Hair follicle dermal papilla cell (primary cell): ENCODE measurements around a stretch of chr1.

DNA sequence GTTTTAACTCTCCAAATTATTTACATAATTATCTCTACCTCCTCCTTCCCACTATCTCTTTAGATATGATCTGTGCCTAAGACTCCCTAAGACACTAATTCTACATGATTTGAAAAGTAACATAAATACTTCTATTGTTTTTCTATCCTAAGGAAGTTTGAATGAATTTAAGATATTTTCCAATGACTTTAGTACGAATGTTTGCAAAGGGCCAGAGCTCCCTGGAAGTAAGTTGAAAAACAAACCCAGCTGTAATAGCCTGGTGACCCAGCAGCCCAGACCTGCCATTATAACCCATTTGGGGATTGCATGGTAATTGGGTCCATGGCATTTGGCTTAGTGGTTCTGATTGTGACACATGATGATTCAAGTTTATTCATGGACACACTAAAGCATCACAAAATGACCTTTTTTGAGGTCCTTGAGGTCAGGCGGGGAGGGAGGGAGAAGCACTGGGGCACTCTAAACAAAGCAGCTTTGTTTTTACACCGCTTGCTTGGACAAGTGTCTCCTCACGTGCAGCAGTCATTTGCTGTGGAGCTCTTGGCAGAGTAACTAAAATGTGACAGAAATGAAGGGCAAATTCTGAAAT lies 241.1 kb upstream of the SGIP1 start:
- CAGE, long polyA plus RNA: no peak

GRCh38 chr1:66342745-66343068 lies 191.2 kb upstream of the SGIP1 start:
- CAGE, long polyA plus RNA: no peak

- CAGE, long polyA plus RNA: no peak
Observed at GRCh38 chr1:66367572-66368109, 166.3 kb upstream of the SGIP1 start.

DNA sequence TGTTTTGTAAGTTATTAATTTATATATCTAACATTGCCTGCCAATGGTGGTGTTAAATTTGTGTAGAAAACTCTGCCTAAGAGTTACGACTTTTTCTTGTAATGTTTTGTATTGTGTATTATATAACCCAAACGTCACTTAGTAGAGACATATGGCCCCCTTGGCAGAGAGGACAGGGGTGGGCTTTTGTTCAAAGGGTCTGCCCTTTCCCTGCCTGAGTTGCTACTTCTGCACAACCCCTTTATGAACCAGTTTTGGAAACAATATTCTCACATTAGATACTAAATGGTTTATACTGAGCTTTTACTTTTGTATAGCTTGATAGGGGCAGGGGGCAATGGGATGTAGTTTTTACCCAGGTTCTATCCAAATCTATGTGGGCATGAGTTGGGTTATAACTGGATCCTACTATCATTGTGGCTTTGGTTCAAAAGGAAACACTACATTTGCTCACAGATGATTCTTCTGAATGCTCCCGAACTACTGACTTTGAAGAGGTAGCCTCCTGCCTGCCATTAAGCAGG lies 160.2 kb upstream of the SGIP1 start:
- CAGE, long polyA plus RNA: no peak

- CAGE, long polyA plus RNA: no peak
Observed at GRCh38 chr1:66396027-66396898, 137.7 kb upstream of the SGIP1 start.

DNA sequence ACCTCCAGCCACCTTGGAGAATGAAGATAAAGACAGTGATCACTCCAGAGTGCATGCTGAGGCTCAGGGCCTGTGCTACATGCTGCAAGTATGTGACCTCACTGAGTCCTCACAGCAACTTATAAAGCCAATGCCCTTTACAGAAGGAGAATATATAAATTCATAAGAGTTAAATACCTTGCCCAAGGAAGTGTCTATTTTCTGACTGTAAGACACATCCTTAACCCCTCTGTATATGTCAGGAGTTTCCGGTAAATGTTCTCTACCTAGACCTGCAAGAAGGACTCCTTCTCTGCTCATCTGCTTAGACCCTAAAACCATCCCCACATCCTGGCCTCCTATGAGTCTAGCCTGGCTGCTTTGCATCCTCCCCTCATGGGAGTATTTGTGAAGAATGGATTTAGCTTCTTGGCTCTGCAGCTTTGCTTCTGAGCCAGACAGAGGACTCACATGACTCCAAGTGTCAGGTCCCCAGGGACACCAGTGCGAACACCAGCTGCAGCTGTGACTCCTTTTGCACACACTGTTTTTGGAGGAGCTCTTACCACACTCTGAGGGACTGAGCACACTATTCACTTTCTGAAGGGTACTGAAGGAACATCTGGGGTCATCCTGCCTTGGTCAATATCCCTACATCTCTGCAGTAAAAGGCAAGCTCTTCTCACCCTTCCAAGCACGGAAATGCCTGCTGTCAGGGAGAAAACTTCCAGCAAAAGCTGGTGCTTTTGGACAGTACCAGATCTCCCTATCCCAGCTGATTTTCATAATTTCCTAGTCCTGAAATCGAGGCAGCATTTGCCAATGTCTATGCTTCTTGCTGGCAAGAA lies 131.8 kb upstream of the SGIP1 start:
- CAGE, long polyA plus RNA: no peak

DNA sequence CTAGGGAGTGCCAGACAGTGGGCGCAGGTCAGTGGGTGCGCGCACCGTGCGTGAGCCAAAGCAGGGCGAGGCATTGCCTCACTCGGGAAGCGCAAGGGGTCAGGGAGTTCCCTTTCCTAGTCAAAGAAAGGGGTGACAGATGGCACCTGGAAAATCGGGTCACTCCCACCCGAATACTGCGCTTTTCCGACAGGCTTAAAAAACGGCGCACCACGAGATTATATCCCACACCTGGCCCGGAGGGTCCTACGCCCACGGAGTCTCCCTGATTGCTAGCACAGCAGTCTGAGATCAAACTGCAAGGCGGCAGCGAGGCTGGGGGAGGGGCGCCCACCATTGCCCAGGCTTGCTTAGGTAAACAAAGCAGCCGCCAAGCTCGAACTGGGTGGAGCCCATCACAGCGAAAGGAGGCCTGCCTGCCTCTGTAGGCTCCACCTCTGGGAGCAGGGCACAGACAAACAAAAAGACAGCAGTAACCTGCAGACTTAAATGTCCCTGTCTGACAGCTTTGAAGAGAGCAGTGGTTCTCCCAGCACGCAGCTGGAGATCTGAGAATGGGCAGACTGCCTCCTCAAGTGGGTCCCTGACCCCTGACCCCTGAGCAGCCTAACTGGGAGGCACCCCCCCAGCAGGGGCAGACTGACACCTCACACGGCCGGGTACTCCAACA lies 52.8 kb upstream of the SGIP1 start:
- CAGE, long polyA plus RNA: no peak

GRCh38 chr1:66564480-66564827 lies 30.5 kb downstream of the SGIP1 start:
- CAGE, long polyA plus RNA: no peak

DNA sequence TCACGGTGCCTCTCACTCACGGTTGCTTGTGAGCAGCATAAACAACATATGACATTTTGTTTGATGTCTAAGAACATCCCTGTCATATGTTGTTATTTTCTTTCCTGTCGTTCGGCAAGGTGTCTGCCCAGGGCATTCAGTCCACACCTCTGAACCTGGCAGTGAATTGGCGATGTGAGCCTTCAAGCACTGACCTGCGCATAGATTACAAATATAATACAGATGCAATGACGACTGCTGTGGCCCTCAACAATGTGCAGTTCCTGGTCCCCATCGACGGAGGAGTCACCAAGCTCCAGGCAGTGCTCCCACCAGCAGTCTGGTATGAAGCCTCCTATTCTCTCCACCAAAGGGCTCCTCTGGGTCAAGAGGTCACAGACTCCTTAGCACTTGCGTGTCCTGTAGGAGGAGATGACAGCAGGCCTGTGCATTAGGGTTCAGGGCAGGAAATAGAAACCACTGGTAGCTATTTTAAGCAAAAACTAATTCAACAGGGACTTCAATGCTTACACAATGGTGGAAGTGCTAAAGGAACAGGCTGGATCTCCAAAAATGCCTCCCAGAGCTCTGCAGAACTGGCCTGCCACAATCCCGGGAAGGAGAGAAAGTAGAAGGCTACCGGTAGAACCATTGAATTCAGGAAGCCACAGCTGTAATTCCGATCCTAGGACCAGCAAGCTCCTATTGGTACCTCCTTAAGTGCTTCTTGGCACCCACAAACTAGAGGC lies 12.9 kb upstream of the DYNLT5 start:
- CAGE, long polyA plus RNA: no peak

GRCh38 chr1:66925888-66926273 lies 1.1 kb downstream of the MIER1 start:
- CAGE, long polyA plus RNA: no peak

GRCh38 chr1:67052971-67053278 lies 1.0 kb downstream of the SLC35D1 start:
- CAGE, long polyA plus RNA: no peak

- CAGE, long polyA plus RNA: no peak
Observed at GRCh38 chr1:67141655-67142207, 7.0 kb upstream of the C1orf141 start.

DNA sequence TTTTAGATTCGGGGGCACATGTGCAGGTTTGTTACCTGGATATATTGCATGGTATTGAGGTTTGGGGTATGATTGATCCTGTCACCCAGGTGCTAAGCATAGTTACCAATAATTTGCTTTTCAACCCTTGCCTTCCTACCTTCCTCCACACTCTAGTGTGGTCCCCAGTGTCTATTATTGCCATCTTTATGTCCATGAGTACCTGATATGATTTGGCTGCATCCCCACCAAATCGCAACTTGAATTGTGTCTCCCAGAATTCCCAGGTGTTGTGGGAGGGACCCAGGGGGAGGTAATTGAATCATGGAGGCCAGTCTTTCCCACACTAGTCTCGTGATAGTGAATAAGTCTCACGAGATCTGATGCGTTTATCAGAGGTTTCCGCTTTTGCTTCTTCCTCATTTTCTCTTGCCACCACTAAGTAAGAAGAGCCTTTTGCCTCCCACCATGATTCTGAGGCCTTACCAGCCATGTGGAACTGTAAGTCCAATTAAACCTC lies 41.0 kb downstream of the IL23R start:
- CAGE, long polyA plus RNA: no peak

DNA sequence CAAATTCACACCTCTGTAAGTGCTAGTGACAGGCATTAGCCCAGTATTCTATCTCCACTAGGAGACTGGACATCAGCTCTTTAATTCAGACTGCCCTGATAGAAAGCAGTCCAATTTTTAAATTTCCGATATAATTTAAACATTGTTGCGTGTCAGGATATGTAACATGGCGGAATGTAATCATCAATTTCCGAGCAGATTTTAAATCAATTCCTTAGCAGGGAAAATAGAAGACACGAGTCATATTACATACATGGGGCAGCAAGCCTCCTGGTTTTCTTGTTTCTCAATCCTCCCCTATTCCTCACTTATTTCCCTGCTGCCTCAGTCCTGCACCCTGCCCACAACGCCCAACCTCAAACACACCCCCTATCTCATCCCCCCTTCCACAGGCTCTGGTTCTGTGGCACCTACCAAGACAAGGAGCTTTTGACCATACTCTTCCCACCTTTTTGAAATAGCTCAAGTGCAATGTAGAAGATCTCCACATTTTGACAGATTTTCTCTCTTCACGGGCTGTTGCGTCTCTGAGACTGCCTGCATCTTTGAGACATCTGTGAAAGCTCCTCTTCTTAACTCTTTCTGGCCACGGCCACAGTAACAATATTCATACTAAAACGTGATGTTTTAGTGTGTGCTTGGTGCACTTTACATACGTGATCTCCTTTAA lies 1.5 kb upstream of the SERBP1 start:
- CAGE, long polyA plus RNA: no peak

DNA sequence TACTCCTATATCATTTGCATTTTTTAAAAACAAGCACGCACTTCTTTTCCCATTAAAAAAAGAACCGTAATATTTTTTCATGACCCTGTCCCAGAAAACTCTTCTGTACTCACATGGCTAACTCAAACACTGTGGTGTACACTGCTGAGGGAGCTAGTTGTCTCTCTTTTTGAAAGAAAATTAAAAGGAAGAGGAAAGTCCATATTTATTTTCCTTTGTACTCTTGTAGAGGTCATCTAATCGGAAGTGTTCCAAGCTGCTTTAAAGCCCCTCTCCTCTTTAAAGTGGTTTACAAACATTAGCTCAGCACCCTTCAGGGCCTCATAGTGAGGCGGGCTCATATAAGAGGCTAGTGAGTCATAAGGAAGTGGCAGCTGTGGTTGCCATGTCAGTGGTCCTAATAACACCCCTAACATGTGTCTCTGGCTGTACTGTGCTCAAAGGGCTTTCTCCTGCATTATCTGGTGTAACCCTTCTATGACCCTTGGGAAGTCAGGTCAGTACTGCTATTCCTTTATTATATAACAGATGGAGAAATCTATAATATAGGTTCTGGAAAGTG lies 104.4 kb upstream of the SERBP1 start:
- CAGE, long polyA plus RNA: no peak

- CAGE, long polyA plus RNA: no peak
Observed at GRCh38 chr1:67557690-67558404, 127.2 kb upstream of the GADD45A start.

DNA sequence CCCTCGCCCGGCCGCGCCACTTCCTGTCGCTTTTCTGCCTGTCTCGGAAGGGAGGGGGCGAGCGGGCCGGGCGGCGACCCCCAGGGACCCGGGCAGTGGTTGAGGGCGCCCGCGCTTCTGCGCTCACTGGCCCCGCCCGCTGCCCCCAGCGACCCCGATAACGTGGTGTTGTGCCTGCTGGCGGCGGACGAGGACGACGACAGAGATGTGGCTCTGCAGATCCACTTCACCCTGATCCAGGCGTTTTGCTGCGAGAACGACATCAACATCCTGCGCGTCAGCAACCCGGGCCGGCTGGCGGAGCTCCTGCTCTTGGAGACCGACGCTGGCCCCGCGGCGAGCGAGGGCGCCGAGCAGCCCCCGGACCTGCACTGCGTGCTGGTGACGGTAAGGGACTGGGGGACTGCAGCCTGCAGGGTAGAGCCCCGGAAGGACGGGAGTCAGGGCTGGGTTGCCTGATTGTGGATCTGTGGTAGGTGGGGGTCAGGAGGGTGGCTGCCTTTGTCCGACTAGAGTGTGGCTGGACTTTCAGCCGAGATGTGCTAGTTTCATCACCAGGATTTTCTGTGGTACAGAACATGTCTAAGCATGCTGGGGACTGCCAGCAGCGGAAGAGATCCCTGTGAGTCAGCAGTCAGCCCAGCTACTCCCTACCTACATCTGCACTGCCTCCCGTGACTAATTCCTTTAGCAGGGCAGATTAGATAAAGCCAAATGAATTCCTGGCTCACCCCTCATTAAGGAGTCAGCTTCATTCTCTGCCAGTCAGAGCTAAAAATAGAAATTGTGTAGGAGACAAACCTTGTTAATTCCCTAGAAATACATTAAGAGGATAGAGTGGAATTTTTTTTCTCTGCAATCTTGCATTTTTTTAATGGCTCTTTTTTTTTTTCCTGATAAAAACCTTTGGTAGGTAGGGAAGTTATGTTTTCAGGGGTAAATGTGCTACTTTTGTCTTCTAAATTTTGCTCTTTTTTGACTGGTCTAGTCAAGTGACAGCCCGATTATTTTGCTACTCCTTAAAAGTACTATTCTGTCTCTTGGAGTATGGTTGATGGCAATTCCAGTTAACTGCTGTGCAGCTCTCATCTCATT lies 1.5 kb downstream of the GADD45A start:
- CAGE, long polyA plus RNA: no peak

DNA sequence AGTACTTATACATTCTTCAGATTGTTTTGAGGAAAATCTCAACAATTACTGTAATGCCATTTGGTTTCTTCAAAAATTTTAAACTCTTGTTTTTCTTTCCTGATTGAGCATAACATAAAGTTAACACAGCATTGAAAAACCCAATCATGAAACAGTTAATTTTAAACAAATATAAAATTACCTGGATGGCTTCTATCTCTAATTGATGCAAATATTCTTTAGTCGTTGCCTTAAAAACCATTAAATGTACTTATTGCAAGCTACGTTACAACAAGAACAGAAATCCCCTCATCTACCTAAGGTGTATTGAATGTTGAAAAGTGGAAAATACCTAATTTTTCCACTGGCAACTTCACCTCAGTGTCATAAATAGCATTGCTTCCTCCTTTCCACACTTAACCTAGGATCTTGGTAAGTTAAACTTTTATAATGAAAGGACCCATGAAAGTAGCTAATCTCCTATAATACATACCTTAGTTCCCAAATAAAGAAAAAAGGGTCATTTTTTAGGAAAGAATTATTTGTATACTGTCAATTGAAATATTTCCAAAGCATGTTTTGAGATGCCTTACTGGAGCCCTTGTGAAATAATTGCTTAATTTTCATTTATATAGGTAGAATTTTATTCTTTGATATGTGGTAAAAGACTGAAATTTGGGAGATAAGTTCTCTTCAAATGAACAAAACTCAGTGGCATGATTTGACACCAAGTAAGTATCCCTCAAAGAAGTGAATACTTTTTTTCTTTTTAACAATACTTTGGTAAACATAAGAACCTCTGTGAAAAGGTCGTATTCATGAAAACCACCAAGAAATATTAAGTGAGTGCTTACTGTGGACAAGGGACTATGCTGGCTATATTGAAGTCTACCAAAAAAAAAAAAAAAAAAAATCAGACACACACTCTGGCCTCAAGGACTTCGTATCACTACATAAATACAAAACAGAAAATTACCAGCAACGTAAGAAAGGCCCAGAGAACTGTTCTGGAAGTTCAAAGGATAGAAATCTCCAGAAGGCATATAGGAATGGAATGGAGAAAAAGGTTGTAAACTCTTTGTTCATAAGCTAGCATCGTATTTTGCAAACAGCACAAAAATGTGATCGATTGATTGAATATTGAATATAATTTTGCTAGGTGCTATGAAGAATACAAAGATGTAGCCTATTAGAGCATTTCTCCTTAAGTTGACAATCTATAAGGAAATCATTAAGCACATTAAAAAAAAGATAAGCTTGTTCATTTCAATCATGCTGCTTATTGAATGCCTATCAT lies 5.7 kb downstream of the GADD45A start:
- CAGE, long polyA plus RNA: no peak

GRCh38 chr1:67708454-67709103 lies 23.6 kb downstream of the GADD45A start:
- CAGE, long polyA plus RNA: no peak

- CAGE, long polyA plus RNA: no peak
Observed at GRCh38 chr1:68115842-68116702, 65.6 kb upstream of the DIRAS3 start.